Urinary bladder (tissue), 3 donors: Measurements from ENCODE around the gene ANTXR2.

DNA sequence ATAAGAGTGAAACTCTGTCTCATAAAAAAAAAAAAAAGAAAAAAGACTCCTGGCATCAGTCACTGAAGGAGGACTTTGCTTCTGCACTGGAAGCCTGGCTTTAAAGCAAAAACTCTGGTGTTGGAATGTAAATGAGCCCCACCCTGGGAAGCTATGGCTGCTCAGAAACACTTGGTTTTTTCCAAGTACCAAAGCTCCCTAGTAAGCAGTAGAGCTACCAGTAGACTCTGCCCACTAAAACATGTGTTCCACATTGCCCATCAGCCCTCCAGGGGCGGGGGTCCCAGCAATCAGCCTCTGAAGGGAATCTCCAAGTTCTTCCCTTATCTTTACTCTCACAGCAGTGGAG, 154.4 kb downstream of the SHROOM3 start:
- PRO-cap: no peak
- RAMPAGE, long total RNA: no peak

GRCh38 chr4:76601768-76602173, 166.7 kb downstream of the SHROOM3 start:
- PRO-cap: no peak
- RAMPAGE, long total RNA: no peak

GRCh38 chr4:76623244-76623618, 188.2 kb downstream of the SHROOM3 start:
- PRO-cap: no peak
- RAMPAGE, long total RNA: no peak

DNA sequence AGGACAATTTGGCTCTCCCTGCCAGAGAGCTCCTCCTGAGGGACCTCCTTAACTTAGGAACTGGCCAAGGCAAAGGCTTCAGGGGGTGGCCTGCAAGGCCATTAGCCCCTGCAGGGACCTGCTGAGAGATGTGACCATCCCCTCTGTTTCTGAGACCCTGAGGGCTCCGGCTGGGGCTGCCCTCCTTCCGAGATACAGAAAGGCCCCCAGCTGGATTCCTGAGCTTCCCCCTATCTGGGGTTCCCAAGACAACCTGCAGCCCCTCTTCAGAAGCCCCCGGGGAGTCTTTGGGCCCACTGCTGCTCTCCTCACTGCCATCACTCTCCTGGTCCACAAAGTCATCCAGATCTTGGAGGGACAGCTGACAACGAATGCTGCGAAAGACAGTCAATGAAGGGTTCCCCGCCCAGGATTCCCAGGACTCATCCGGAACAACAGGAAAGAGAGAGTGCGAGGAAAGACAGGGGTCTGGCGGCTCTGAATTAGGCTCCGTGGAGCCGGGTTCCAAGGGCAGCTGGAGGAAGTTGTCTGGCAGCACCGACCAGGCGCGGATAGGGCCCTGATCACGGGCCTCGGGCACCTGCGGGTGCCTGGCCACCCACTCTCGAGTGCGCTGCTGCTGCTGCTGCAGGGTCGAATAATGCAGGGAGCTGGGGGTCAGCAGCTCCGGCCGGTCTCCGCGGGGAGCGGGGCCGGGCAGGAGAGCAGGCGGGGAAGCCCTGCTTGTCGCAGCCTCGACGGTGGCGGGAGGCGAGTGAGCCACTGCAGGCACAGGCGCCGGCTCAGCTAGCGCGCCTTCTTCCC, 1.4 kb downstream of the SOWAHB start:
- PRO-cap: no peak
- RAMPAGE, long total RNA: no peak

DNA sequence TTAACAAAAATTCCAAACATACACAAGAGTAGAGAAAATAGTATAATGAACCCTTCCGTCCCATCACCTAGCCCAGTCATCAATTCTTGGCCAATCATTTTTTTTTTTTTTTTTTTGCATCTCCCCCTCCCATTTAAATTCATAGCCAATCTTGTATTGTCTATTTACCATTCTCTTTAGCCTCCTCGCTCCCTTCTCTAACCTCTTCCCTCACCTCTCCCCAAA, 14.6 kb downstream of the SEPTIN11 start:
- PRO-cap: unidirectional peak, minus-strand start at position 135 of the sequence
- RAMPAGE, long total RNA: no peak

GRCh38 chr4:77037314-77037943, 38.4 kb downstream of the CCNI start:
- PRO-cap: no peak
- RAMPAGE, long total RNA: no peak

- PRO-cap: bidirectional peak, plus-strand start at chr4:77075525, minus-strand start at chr4:77075367
- RAMPAGE, long total RNA: no peak
Observed at GRCh38 chr4:77075121-77075868, 494 bp downstream of the CCNI start.

GRCh38 chr4:77157429-77157510, 263 bp downstream of the CCNG2 start:
- PRO-cap: no peak
- RAMPAGE, long total RNA: no peak

GRCh38 chr4:77180043-77180403, 23.0 kb downstream of the CCNG2 start:
- PRO-cap: unidirectional peak, minus-strand start at chr4:77180204
- RAMPAGE, long total RNA: no peak

GRCh38 chr4:77538604-77538995, 67.0 kb upstream of the CXCL13 start:
- PRO-cap: no peak
- RAMPAGE, long total RNA: no peak

DNA sequence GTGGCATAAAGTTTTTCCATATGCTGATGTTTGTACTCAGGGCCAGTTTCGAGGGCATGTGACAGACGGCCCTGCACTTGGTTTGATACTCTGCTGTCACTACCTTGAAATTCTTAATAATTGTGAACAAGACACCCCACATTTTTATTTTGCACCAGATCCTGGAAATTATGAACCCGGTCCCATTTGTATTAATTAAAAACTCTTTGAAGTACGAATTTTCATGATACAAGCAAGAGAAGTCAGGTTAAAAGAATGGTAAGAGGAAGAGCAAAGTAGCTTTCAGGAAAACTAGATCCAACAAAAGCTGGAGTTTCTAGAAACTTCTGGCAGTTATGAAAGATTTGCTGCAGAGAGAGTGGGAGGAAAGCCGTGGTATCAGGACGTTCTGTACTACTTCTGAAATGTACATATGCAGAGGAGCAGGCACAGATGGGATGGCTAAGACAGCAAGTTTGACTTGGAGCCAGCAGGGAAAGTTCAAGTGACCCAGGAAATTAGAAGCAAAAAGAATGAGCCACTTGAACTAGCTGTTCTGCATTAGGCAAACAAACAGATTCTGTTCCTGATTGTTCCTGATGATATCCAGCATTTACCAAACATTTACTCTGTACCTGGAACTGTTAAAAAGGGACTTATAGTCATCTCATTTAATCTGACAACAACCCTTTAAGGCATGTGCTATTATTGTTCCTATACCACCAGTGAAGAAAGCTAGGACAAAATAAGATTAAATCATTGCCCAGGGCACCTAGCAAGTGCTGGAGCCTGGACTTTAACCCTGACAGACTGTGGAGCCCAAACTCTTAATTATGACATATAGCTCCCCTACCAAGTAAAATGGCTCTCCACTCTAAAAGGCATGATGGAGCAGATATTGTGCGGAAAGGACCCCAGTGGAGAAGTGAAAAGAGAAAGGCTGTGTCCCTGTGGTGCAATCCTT, 41.4 kb upstream of the CXCL13 start:
- PRO-cap: no peak
- RAMPAGE, long total RNA: no peak

DNA sequence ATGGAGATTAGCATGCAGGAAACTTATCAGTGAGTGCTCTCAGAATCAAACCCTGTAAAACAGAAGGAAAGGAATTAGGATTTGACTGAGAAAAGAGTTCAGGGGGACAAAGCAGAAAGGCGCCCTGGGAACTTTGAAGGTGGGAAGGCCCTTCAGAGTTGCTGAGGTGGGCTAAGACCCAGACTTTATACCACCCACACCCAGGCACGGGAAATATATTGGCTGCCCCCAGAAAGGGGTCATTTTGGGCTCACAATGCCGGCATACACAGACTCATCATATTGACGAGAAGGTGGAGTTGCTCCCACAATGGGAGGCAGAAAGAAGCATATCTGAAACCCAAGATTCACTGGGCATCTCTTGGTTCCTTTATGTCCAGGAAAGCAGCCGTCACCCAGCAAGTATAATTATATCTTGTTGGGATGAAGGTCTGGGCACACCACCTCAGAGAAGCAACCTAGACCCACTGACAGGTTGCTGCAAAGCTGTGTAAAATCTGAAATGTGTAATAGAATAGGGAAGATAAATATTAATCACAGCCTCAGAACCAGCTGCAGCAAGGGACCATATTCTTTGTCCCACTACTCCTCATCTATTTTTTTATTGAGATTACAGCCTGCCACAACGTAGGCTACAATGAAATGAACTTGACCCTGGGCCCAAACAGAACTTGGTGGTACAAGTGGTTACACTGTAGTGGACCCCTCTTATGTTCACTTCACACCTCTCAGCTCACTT, 105.5 kb downstream of the CXCL13 start:
- PRO-cap: no peak
- RAMPAGE, long total RNA: no peak

- PRO-cap: bidirectional peak, plus-strand start at chr4:77820377, minus-strand start at chr4:77820259
- RAMPAGE, long total RNA: no peak
Observed at GRCh38 chr4:77820332-77820783, 1.2 kb upstream of the CNOT6L start.

DNA sequence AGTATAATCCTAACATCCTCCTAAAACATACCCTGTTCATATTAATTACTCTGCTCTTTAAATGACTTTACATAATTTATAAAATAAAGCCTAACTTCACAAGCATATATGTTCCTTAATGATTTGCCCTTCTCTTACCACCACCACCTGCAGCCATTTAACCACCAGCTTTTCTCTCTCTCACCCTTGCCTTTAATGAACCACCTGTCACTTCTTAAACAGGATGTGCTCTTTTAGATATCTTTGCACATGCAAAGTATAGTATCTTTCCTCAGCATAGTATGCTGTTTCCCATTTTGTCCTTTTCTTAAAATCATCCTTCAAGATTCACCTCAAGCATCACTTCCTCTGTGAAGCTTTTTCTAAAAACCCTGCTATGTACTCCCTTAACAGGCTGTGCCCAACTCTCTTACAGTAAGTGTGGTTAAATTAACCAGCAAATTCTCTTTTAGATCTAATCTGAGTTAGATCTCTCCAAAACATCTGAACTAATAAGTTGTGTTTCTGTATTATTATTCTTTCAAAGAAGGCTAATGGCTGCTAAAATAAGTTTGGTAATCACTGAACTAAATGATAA, 8.2 kb upstream of the CNOT6L start:
- PRO-cap: no peak
- RAMPAGE, long total RNA: no peak

- PRO-cap: no peak
- RAMPAGE, long total RNA: no peak
Observed at GRCh38 chr4:77922304-77922859, 59.8 kb downstream of the MRPL1 start.

GRCh38 chr4:78774178-78774742, 1.9 kb upstream of the BMP2K start:
- PRO-cap: no peak
- RAMPAGE, long total RNA: no peak

- PRO-cap: no peak
- RAMPAGE, long total RNA: no peak
Observed at GRCh38 chr4:78868277-78869596, 70.5 kb downstream of the PAQR3 start.

- PRO-cap: no peak
- RAMPAGE, long total RNA: no peak
Observed at GRCh38 chr4:78914200-78915169, 24.8 kb downstream of the PAQR3 start.

DNA sequence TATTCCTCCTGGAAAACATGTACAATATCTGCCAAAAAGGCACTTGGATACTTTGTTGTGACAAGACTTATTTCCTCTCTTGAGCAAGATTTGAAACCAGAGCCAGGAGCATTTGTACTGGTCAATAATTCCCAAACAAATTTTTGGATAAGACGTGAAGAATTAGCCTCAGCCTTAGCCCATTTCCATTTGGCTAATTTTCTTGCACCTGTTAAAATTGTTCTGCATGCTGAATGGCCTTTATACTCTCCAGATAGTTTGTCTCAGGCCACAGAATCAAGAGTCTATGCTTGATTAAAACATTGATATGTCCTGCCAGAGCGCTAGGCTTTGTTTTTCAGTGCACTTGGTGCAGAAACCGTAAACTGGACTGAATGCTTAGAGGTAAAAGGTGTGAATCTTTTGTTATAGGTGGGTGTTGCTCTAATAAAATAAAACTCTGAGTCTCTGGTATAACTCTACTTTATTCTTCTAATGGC, 176.5 kb upstream of the GK2 start:
- PRO-cap: no peak
- RAMPAGE, long total RNA: no peak

GRCh38 chr4:80072926-80074073, at the start of gene ANTXR2:
Gene ANTXR2, minus strand, starts transcription at chr4:80073229.
- PRO-cap: bidirectional peak, plus-strand start at chr4:80073185, minus-strand start at chr4:80073082; bidirectional peak, plus-strand start at chr4:80073467, minus-strand start at chr4:80073472
- RAMPAGE, long total RNA: no peak